HEK293 (cell line): ENCODE measurements around the genes ACAD9 and CDV3.

DNA sequence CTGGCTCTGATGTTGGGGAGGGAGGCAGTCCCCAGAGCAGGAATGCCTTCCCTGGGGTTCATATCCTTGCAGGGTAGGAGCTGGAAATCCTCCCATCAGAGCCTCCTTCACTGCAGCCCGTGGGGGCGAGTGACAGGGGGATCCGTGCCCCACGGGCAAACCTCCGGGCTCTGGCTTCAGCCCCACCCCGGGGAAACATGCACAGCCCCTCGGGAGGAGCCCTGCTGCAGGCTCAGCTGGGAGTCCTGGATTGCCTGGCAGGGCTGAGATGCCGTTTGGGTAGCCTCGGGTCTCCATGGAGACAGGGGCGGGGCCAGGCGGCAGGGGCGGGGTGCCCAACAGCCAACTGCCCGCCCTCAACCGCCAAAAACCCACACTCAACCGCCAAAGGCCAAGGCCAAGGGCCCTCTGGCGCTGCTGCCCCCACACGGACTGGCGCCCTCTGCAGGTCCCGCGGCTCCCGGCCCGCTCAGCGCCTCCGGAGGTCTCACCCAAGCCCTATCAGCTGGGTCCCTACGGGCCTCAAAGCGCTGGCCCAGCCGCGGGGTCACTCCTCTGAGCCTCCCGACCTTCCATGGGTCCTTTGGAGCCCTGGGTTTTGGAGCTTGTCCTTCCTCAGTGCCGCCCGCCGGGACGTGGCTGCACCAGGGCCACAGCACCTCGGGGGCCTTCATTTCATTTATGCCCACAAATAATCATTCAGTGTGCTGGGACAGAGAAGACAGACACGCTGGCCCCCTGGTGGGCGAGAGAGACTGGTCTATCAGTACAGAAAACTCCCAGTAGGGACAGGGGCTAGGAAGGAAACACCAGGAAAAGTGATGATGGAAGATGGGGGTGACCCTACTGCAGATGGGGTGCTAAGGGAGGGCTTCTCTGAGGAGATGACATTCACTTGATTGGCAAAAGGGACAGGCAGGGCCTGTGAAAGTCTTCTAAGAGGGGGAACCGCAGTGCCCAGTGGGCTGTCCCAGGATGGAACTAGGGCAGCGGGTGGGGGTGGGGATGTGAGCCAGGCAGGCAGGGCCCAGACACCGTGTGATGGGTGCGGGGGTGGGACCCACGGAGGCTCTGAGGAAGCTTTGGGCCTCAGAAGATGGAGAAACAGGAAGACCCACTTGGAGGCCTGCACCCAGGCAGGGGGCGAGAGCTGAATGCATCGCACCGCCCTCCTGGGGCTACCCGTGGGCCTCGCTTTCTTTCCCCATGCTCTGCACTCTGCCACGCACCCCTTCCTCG lies 33.4 kb upstream of the ACAD9 start:
- PRO-cap, result bidirectional peak, plus-strand start at position 394 of the sequence, minus-strand start at position 379 of the sequence
- RRBS, 2 experiments, result no CpG with 5 or more reads among the region's 48 CpGs

GRCh38 chr3:128879319-128880441 lies at the start of gene ACAD9:
TSS of gene ACAD9 (plus strand) at chr3:128879620.
- PRO-cap, result bidirectional peak, plus-strand start at chr3:128879663, minus-strand start at chr3:128879387; bidirectional peak, plus-strand start at chr3:128879932, minus-strand start at chr3:128879909
- RRBS, 2 experiments, result 0% methylated on average over 4 of the region's 68 CpGs; no CpG with 5 or more reads in 1 of the 2 experiments

DNA sequence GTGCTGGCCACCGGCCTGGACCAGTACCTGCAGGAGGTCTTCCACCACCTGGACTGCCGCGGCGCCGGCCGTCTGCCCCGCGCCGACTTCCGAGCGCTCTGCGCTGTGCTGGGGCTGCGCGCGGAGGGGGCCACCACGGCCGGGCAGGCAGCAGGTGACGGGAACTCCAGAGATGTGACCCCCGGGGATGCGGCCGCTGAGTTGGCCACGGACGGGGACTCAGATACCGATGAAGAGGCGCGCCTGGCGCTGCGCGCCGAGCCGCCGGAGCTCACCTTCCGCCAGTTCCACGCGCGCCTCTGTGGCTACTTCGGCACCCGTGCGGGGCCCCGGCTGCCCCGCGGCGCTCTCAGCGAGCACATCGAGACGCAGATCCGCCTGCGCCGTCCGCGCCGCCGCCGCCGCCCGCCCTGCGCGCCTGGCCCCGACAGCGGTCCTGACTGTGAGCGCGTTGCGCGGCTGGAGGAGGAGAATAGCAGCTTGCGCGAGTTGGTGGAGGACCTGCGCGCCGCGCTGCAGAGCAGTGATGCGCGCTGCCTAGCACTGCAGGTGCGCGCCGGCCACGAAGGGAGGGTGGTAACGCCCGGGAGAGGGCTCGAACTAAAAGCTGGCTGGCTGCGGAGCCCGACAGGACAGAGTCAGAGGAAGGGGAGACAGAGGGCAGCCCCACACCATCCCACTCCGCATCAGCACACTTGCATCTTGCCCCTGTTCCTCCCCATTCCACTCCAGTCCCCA lies 841 bp downstream of the EFCC1 start:
- PRO-cap, result no peak
- RRBS, 2 experiments, result 2 to 7% methylated on average over 38 of the region's 82 CpGs

- PRO-cap, result no peak
- RRBS, 2 experiments, result no CpG with 5 or more reads among the region's 17 CpGs
These were observed 4.8 kb downstream of the GP9 start for GRCh38 chr3:129065124-129066121.

- PRO-cap, result no peak
- RRBS, 2 experiments, result no CpG with 5 or more reads among the region's 11 CpGs
These were observed 9.0 kb downstream of the GP9 start for GRCh38 chr3:129069485-129070086.

GRCh38 chr3:129121333-129121727 lies 274 bp downstream of the RAB43 start:
- PRO-cap, result unidirectional peak, minus-strand start at chr3:129121432; unidirectional peak, minus-strand start at chr3:129121592
- RRBS, 2 experiments, result 0 to 2% methylated on average over 3 of the region's 48 CpGs

DNA sequence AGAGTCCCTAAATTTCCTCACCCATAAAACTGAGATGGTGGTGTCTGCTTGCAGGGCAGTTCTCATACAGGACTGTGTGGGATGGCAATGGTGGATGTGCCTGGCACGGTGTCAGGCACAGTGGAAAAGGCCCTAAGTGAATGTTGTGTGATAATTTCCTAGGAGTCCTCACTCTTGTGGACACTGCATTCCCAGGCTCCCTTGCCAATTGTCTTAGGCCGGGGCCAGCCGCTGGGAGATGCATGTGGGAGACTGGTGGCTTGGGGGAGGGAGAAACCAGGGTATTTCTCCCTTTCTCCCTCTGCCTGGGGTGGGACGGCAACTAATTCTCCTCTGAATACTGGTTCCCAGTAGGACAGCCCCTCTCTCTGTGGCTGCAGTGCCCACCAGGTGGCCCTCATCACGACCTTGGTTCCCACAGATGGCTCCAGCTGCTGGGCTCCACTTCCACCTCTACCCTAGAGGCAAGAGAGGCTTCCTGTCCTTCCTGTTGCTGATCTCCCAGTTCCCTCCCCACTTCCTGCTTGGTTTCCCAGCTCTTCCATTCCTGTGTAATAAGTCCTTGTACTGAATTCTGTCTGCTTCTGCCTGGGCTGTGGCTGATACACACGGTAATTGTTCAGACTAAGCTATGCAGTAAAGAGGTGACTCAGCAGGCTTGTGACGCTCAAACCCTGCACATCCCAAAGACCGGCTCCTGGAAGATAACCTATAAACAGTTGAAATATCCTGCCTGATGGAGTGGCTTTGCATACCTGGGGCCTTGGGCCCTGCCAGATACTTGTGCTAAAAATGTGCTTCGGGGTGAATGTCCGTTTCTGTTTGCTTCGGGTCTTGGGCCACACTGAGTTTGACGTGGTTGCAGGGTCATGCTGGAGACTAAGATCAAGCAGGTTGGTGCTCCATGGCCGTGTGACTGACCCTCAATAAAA lies 20.4 kb upstream of the COPG1 start:
- PRO-cap, result no peak
- RRBS, 2 experiments, result no CpG with 5 or more reads among the region's 13 CpGs

GRCh38 chr3:129276554-129276753 lies 2.2 kb upstream of the HMCES start:
- PRO-cap, result no peak
- RRBS, 2 experiments, result no CpG with 5 or more reads among the region's 2 CpGs

DNA sequence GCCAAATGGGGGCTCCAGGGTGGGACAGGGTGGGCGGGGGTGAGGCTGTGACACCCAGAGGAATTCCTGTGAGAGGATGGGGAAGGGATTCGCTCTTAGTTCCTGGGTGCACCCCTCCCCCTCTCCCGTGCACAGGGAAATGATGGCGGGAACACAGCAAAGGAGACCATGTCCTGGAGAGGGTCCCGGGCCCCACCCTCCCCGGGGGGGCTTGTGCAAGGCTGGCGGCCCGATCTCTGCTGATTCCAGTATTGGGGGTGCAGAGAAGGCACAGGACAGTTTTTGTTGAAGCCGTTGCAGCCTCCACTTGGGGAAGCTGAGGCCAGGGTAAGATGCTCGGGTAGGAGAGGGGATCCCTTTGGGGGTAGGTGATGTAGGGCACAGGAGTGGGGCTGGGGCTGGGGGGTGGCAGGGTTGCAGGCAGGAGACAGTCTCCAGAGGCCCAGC lies 956 bp upstream of the H1-10 start:
- PRO-cap, result bidirectional peak, plus-strand start at position 138 of the sequence, minus-strand start outside the sequence
- RRBS, 2 experiments, result no CpG with 5 or more reads among the region's 10 CpGs

DNA sequence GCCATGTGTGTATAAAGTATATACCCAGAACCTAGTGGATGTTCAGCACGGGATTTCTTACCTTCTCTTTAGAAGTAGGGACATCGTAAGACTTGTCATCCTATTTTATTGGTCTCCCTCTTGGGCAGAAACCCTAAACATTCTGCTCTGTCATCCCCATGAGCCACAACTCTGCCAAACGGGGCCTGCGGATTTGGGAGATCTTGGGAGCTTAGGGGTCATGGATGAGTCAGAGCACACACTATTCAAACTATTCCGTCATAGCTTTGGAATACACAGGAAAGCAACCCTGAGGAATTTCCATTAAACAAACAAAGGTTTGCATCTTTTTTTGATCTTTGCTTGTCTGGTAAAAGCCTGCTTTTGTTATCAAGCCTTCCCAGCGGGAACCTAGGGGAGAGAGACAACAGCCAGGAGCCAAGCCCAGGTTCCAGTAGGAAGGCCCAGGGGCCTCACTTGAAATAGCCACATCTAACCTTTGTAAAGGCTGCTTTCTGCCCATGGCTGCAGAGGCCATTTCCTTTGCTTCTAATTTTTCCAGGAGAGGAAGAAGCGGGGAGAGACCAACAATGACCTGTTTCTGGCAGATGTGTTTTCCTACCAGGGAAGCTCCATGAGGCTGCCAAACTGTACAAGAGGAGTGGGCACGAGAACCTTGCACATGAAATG lies 39.6 kb downstream of the EFCAB12 start:
- PRO-cap, result no peak
- RRBS, 2 experiments, result no CpG with 5 or more reads among the region's 8 CpGs

DNA sequence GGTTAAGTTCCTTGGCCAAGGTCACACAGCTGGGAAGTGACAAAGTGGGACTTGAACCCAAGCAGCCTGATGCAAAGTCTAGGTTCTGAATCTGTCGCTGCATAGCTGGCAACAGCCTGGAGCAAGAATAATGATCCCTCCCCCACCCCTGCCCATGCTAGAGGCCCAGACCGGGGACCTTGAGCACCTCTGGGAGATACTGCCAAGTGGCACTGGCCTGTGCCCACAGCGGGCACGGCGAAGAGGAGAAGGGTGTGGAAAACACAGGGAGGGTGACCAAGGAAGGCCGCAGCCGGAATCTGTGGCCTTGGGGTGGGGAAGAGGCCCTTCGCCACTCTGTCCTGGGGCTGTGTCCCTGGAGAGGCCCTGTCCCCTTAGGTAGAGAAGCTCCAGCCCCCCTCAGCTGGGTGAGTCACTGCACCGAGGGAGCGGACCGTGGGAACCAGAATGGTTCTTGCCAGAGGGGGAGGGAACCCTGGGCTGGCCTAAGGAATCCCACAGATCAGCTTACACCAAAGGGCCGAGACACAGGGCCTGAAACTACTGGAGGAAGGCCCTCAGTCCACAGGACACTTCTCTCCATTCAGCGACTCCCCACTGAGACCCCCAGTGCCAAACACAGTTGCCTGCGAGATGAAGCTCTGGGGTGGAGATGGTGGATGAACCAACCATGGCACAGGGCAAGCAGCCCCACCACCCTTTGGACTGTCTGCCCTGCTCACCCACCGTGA lies 3.4 kb downstream of the PLXND1 start:
- PRO-cap, result no peak
- RRBS, 2 experiments, result no CpG with 5 or more reads among the region's 15 CpGs

- PRO-cap, result no peak
- RRBS, 2 experiments, result no CpG with 5 or more reads among the region's 8 CpGs
These were observed 117.4 kb upstream of the PLXND1 start for GRCh38 chr3:129723404-129724697.

DNA sequence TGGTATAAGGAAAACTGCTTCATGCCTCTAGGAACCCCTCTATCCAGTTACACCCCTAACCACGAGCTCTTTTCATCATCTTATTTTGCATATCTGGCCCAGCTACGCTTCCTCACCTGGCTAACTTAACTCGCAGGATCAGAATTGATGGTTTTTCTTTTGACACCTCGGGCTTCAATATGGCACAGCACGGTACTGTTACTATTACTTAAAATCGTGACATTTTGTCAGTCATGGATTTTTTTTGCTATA lies 796 bp downstream of the ASTE1 start:
- PRO-cap, result no peak
- RRBS, 2 experiments, result no CpG with 5 or more reads among the region's 6 CpGs

- PRO-cap, result no peak
- RRBS, 2 experiments, result no CpG with 5 or more reads among the region's 3 CpGs
These were observed 18.1 kb upstream of the NUDT16 start for GRCh38 chr3:131363303-131363974.

- PRO-cap, result bidirectional peak, plus-strand start at chr3:132659963, minus-strand start at chr3:132659798; bidirectional peak, plus-strand start at chr3:132660183, minus-strand start at chr3:132660089
- RRBS, 2 experiments, result no CpG with 5 or more reads among the region's 11 CpGs
These were observed 213 bp upstream of the ACAD11 start for GRCh38 chr3:132659898-132660146.

GRCh38 chr3:133448318-133449405 lies 48.8 kb downstream of the BFSP2 start:
- PRO-cap, result no peak
- RRBS, 2 experiments, result no CpG with 5 or more reads among the region's 5 CpGs

- PRO-cap, result no peak
- RRBS, 2 experiments, result no CpG with 5 or more reads among the region's 2 CpGs
These were observed 69.6 kb downstream of the BFSP2 start for GRCh38 chr3:133469475-133469818.

DNA sequence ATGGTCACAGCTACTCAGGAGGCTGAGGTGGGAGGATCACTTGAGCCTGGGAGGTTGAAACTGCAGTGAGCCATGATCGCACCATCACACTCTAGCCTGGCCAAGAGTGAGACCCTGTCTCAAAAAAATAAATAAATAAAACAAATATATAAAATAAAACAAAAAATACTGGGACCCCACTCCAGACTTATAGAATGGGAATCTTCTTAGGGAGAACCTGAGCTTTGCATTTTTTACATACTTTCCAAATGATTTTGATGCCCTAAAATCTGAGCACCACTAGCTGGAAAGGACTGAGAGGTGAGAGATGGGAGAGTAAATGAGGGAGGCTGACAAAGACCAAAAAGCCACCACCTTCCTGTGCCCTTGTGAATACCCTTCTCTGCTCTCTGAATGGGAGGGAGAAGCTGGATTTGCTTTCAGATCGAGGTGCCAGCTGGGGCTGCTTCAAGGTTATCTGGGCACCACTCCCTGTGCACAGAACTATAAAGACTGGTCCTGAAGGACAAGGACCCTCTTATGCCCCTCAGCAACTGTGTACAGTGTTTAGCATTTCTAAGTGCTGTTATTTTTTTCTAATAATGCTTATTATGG lies 37.7 kb upstream of the CDV3 start:
- PRO-cap, result no peak
- RRBS, 2 experiments, result no CpG with 5 or more reads among the region's 2 CpGs

GRCh38 chr3:133573423-133574108 lies at the start of gene CDV3:
TSS of gene CDV3 (plus strand) at chr3:133573686.
- PRO-cap, result bidirectional peak, plus-strand start at chr3:133573714, minus-strand start at chr3:133573217; bidirectional peak, plus-strand start at chr3:133574021, minus-strand start at chr3:133573928
- RRBS, 2 experiments, result under 1 to 2% methylated on average over 13 to 27 of the region's 80 CpGs

- PRO-cap, result no peak
- RRBS, 2 experiments, result no CpG with 5 or more reads among the region's 4 CpGs
These were observed 1.7 kb downstream of the TOPBP1 start for GRCh38 chr3:133659778-133660662.